ENCODE results near the gene OR7G1.

DNA sequence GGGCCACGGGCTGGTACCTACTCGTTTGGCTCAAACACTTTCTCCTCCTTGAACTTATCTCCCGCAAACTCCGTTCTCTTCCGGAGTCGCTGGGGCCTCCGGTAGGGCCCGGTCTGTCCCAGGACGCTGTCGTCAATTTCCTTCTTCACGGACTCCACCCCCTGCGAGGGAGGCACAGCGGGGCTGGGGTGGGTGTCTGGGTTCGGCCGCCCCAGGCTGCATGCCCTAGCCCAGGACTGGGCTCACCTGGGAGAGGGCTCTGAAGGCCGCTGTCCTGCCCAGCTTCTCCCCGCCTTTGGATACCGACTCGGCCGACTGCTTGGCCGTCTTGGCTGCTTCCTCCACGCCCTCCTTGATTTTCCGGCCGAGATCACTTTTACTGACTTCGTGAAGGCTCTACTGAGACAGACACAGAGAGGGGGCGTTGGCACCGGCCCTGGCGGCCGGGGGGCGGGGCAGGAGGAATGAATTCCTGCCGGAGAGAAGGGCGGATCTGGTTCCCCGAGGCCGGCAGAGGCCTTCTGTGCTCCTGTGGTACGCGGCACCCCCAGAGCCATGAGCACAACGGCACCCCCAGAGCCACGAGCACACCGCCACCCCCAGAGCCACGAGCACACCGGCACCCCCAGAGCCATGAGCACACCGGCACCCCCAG, 8.0 kb upstream of the CTXN1 start:
- PRO-cap, 3 experiments, result no peak in any of the 3 experiments

DNA sequence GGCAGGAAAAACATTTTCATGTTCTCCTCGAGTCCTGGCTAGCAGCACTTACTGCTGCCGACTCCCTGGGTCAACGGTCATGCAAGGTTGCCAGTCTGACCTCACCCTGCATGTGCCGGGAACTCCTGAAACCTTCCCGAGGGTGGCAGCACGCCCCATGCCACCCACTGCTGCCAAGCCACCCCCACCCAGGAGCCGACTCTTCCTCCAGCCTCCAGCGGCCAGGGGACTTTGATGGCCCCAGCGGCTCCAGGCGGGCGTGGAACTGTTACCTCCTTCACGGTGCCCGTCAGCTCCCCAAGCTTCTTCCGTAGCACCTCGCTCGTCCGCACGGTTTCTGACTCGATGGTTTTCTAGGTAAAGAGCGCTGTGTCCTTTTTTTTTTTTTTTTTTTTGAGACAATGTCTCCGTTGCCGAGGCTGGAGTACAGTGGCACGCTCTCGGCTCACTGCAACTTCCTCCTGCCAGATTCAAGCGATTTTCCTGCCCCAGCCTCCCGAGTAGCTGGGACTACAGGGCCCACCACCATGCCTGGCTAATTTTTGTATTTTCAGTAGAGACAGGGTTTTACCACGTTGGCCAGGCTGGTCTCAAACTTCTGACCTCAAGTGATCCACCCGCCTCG, 8.6 kb downstream of the TIMM44 start:
- PRO-cap, 3 experiments, result no peak in any of the 3 experiments

DNA sequence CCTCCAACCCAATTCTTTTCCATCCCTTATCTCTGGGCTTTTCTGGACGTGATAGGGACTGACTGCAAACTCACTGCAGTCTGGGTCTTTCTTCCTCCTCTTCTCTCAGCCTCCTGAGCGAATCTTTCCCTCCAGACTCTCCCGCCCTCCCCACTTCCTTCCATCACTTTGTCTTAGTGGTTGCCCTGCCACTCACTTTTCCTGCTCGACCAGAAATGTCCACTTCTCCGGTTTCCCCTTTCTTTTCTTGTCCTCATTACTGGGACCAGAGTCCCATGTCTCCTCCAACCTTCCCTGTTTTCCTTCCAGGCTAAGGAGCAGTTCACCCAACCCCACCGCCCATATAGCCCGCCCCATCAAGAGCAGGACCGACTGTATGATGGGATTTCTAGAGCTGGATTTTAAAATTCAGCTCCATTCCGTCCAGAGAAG, 22.0 kb upstream of the TIMM44 start:
- PRO-cap, 3 experiments, result no peak in any of the 3 experiments

- PRO-cap, 3 experiments, result peak in 2 of 3 experiments; most common minus-strand start chr19:8050605 (in 2)
Observed at GRCh38 chr19:8050200-8050750, 2.3 kb upstream of the CCL25 start.

- PRO-cap, 3 experiments, result no peak in any of the 3 experiments
Observed at GRCh38 chr19:8213987-8215085, 5.2 kb downstream of the CERS4 start.

GRCh38 chr19:8216570-8216978, 7.4 kb downstream of the CERS4 start:
- PRO-cap, 3 experiments, result no peak in any of the 3 experiments

GRCh38 chr19:8240324-8241375, 31.5 kb downstream of the CERS4 start:
- PRO-cap, 3 experiments, result peak in 1 of 3 experiments; most common plus-strand start chr19:8240386 (in 1)

- PRO-cap, 3 experiments, result no peak in any of the 3 experiments
Observed at GRCh38 chr19:8323471-8324527, 2.5 kb downstream of the RPS28 start.

GRCh38 chr19:8465073-8465536, 20.3 kb downstream of the HNRNPM start:
- PRO-cap, 3 experiments, result no peak in any of the 3 experiments

DNA sequence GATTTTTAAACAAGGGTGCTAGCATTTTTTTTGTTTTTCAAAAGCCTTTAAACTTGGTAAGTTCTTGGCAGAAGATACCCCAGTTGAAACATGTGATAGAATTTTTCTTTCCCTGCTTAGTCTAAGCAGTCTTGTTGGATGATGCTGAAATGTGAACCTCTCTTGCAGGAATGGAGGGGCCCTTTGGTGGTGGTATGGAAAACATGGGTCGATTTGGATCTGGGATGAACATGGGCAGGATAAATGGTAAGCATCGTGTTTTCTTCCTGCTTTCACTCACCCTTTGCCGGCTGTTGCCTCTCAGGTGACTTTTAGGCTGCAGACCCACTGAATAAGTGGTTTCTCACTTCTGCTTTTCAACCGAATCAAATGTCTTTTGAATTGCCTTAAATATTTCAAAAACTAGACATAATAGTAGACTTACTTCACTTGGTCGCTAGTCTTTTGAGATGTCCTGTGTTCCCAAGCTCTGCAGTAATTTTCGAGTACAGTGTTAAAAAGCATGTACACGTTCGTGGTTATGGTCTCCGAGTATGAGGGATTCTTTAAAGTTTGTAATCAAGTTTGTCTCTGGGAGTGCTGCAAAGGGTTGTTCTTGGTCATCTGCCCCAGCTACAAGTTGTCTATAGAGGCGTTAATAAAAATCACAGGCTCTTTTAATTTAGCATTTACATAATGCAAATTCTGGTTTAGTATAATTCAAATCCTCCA, 28.3 kb downstream of the PRAM1 start:
- PRO-cap, 3 experiments, result no peak in any of the 3 experiments

DNA sequence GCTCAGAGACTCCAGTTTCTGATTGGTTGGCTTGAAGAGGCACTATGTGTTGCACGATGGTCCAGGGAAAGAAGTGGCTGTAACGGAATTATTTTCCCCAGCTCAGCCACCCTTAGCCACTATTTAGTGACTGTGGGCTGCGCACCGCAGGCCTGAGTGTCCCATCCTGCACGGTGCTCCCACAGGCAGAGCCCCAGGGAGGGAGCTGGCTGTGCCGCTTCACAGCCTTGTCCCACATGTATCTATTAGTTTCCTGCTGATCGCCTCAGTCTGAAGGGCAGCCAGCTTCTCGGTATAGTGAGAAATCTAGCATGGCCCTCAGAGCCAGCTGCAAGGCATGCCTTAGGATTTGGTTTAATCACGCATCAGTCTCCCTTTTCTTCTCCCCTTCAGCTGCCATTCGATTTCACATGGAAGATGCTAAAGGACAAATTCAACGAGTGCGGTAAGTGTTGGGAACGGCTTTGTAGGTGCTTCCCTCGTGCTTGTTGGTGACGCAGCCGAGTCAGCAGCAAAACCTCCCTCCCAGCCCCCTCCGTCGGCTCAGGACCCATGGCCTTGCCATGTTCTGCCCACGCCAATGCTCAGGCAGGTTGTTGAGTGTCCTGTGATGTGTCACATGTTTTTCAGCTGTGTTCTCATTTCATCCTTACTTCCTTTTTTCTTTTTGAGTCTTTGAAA, 15.7 kb downstream of the PRAM1 start:
- PRO-cap, 3 experiments, result no peak in any of the 3 experiments

DNA sequence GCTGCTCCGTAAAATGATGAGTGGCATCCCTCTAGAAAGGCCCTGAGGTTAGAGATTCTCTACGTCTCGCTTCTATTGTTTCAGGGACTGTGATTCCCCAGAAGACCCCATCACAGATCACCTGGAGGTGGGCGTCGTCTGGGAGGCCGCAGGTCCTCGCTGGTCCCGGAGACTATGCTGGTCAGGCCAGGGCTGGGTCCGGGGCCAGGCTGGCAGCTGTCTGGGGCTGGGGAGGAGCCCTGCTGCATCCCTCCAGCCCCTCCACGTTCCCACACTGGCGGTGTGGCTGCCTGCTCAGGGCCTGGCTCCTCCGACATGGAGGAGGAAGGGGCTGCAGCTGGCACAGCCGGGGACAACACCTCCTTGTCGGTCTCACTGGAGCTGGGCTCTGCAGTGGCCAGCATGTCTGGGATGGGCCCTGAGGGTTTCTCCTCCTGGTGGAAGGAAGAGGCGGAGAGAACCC, 1.0 kb downstream of the ZNF414 start:
- PRO-cap, 3 experiments, result no peak in any of the 3 experiments

GRCh38 chr19:8550225-8551084, 26.8 kb downstream of the MYO1F start:
- PRO-cap, 3 experiments, result no peak in any of the 3 experiments

- PRO-cap, 3 experiments, result peak in 1 of 3 experiments; most common plus-strand start chr19:8571154 (in 1)
Observed at GRCh38 chr19:8570762-8571298, 6.4 kb downstream of the MYO1F start.

- PRO-cap, 3 experiments, result no peak in any of the 3 experiments
Observed at GRCh38 chr19:8631271-8631819, 912 bp downstream of the NFILZ start.

DNA sequence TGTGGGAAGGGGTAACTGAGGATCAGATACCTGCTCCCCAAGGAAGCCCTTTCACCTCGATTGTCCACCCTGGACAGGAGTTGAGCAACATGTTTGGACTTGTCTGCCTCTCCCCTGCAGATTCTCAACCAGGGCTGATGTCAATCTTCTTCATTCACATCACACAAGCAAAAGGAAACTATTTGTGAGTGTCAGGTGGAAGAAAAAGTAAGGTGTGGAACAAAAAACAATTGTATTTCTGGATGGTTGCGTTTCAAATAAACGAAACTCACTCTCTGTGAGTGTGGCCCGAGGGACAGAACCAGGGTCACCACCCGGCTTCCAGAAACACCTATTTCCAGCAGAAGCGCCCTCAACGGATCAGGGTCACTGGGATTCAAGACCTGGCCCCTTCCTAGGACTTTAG, 47.1 kb upstream of the OR1M1 start:
- PRO-cap, 3 experiments, result no peak in any of the 3 experiments

DNA sequence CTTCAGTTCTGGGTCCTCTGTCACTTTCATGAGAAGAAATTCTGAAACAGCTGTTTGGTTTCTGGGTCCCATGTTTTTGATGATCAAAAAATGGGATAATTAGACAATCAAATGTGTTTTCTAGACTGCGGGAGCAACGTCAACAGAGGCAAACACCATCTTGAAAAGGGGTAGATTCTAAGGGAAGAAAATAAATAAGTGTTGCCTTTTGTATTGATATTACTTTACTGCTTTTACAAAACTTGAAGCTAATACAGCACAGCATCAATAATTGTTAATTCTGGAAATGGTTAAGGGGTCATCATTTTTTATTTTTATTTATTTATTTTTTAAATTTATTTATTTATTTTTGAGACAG, at the start of gene OR7G1:
Gene OR7G1, minus strand, starts transcription at position 72 of the 358 bp plus-strand sequence.
- PRO-cap, 3 experiments, result no peak in any of the 3 experiments

DNA sequence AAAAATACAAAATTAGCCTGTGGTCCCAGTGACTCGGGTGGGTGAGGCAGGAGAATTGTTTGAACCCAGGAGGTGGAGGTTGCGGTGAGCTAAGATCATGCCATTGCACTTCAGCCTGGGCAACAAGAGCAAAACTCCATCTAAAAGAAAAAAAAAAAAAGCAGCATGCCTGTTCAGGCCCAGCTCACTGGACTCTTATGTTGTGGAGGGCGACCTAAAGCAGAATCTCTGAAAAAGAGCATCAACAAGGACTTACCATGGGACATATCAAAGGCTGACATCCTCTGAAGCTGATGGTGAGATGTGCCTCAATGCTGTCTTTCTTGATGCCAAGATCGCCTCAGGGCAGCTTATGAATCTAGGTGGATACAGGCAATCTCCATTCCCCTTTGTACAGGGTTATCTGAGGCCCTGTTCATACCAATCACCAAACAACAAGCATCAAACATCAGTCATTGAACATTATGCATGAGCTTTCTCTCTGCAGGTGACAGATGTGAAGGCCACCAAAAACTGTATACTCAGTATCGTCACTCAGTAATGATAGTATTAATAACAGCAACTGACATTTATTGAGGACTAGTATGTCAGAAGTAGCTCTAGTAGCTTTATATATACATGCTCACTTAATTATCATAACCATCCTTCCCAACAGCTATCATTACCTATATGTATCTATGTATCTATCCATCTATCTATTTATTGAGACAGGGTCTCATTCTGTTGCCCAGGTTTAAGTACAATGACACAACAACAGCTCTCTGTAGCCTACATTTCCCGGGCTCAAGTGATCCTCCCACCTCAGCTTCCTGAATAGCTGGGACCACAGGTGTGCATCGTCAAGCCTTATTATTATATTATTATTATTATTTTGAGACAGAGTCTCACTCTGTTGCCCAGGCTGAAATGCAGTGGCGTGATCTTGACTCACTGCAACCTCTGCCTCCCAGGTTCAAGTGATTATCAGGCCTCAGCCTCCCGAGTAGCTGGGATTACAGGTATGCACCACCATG, 14.1 kb downstream of the ZNF562 start:
- PRO-cap, 3 experiments, result no peak in any of the 3 experiments

GRCh38 chr19:9750878-9751826, 17.4 kb downstream of the ZNF846 start:
- PRO-cap, 3 experiments, result no peak in any of the 3 experiments

GRCh38 chr19:9980578-9980921, 29.8 kb downstream of the COL5A3 start:
- PRO-cap, 3 experiments, result no peak in any of the 3 experiments

Measured in Metastatic Breast Carcinoma in the Ovary (tissue), 3 donors.